ENCODE data around the genes LRRC4B, KLK15, KLK6, KLK11, KLK12 and SIGLEC12.

GRCh38 chr19:50567729-50568718, at the start of gene LRRC4B:
Gene LRRC4B, minus strand, starts transcription at chr19:50568435.
- PRO-cap: no peak

DNA sequence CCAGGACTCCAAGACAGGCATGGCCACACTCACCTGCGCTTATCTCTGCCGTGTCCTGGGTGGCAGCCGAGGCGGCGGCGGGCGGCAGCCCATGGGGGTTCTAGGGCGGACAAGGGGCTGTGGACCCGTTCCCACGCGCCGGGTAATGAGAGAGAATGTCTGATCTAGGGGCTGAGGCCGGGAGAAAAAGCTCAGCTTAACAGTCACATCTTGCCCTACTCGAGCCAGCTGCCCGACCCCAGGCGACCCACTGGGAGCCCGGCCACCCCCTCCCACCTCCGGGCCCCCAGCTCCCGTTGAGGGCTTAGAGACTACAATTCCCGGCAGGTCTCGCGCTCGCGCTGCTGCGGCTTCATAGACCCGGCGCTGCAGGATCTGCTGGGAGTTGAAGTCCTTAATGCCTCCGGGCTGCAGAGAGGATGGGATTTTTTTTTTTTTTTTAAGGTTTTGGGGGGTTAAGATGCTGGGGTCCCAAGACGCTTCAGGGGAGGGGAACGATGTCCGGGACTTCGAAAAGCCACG, 628 bp downstream of the SYT3 start:
- PRO-cap: no peak

- PRO-cap: no peak
These were observed 9.8 kb downstream of the C19orf81 start for GRCh38 chr19:50658838-50659640.

DNA sequence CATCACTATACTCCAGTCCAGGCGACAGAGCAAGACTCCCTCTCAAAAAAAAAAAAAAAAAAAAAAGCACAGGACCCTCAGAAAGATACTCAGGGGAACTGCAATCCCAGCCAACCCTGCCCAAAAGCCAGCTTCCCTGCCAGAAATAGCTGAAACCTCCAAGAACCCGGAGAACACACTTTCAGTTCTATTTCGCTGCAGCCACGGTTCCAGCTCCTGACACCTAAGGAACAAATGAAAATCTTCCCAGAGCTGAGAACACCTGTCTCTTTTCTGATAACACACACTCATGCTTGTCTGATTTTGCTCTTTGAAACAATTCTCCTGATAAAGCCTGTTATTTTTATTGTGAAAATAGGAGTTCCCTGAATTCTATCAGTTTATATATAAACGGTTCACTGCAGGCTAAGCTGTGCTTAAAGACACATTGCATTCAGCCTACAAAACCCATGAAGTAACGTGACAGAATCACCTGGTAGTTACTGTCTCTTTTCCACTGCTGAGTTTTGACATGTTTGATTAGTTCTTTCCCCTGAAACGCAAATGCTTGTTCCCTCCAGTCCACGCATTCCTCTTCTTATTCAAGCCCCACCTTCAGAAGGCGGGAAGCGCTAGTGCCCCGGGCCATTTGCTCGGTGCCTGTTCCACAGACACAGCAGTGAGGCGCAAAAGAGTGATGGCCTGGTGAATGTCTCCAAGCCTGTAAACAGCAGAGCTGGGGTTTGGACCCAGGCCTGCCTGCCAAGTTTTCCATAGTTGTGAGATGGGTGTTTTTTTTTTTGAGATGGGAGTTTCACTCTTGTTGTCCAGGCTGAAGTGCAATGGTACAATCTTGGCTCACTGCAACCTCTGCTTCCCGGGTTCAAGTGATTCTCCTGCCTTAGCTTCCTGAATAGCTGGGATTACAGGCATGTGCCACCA, 10.8 kb downstream of the ACP4 start:
- PRO-cap: no peak

- PRO-cap: no peak
These were observed at the start of gene KLK15 for GRCh38 chr19:50833303-50833809. Gene KLK15, minus strand, starts transcription at chr19:50833574.

GRCh38 chr19:50969057-50970000, at the start of gene KLK6:
Gene KLK6, minus strand, starts transcription at chr19:50969591.
- PRO-cap: no peak

DNA sequence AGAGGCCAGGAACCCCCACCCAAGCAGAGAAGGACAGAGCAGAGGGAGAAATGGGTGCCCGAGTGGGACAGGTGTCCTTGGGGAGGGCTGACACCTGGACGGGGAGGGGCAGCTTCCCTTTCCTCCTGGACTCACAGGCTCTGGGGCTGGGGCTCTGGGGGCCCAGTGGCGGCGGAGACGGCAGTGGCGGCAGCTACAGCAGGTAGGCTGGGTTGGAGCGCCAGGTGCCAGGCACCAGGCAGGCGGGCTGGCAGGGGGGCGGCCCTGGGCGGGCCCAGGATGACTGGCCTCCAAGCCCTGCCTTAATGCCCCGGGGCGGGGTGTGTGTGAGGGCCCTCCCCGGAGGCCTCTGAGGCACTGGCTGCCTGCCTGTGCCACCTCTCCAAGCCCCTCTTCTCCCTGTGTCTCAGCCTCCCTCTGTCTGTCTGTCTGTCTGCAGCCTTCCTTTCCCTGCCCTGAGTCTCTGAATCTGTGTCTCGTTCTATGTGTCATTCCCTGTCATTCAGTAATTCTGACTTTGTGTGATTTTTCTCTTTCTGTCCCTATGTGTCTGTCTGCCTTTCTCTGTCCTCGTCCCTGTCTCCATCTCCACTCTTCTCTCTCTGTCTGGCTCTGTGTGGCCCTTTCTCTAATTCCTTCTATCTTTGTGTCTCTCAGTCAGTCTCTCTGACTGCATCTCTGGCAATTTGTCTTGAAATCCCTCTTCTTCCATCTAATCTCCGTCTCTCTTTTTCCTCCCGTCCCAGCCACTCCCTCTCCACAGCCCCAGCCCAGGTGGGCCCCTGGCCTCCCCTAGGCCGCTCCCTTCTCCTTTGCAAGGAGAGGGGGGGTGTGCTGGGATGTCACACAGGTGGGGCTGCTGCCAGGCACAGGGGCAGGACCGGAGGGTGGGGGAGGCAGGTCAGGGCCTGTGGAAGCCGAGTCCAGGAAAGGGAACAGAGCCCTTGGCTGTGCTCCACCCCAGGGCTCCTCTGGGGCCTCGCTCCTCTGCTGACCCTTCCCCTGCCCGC, at the start of gene KLK11:
KLK11 (minus strand) TSS at position 214 of the 1,010 bp plus-strand sequence.
- PRO-cap: no peak

DNA sequence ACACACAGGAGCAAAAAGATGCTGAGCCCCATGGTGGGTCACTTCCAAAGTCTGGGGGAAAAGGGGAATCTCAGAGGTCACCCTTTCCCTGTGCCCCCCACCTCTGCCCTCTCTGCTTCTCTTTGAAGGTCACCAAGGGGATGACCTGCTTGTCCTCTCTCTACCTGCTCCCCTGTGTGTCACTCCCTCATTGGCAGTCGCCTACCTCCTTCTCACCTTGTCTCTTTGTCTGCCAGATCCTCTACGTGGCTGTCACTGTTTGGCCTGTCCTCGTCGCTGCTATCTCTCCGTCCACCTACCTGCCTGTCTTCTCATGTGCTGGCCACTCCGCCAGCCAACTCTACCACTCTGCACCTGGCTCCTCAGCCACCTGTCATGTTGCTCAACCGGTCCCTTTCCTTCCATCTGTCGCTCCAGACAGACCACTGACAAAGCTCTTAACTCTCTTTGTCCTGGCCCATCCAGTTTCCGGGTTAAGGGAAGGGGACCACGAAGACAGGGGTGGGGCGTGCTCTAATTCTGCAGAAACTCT, at the start of gene KLK12:
KLK12 (minus strand) TSS at position 413 of the 532 bp plus-strand sequence.
- PRO-cap: no peak

- PRO-cap: no peak
These were observed 1.3 kb downstream of the KLK14 start for GRCh38 chr19:51081503-51081702.

DNA sequence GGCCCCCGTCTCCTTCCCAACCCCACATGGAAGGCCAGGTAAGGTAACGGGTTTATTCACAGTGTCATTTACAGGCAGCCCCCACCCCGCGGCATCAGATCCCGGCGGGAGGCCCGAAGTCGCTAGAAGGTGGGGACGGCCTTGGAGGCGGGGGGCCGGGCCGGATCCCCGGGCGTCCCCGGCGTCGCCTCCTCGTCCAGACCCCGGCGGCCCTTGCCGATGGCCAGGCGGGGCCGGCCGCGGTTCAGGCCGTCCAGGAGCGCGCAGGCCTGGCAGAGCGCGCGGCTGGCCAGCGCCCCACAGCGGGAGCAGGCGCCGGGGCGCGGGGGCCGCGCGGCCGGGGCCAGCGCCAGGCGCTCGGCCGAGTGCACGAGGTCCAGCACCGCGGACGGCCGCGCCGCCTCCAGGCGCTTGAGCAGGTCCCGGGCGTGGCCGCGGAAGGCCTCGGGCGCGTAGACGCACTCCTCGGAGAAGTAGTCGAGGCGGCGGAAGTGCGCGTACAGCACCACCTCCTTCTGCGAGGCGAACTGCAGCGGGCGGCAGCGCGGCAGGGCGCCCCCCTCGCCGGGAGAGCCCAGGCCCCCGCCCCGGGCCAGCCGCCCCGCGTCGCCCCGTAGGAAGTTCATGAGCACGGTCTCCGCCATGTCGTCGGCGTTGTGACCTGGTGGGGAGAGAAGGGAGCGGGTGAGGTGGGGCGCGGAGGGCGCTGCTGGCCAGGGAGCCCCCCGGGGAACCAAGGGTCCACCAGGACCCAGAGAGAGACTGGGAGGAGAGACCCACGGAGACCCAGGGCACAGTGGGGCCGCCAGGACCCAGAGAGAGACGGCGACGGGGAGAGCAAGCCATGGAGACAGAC, 9.5 kb downstream of the CTU1 start:
- PRO-cap: no peak

GRCh38 chr19:51123567-51123932, 1.2 kb upstream of the SIGLEC9 start:
- PRO-cap: no peak

DNA sequence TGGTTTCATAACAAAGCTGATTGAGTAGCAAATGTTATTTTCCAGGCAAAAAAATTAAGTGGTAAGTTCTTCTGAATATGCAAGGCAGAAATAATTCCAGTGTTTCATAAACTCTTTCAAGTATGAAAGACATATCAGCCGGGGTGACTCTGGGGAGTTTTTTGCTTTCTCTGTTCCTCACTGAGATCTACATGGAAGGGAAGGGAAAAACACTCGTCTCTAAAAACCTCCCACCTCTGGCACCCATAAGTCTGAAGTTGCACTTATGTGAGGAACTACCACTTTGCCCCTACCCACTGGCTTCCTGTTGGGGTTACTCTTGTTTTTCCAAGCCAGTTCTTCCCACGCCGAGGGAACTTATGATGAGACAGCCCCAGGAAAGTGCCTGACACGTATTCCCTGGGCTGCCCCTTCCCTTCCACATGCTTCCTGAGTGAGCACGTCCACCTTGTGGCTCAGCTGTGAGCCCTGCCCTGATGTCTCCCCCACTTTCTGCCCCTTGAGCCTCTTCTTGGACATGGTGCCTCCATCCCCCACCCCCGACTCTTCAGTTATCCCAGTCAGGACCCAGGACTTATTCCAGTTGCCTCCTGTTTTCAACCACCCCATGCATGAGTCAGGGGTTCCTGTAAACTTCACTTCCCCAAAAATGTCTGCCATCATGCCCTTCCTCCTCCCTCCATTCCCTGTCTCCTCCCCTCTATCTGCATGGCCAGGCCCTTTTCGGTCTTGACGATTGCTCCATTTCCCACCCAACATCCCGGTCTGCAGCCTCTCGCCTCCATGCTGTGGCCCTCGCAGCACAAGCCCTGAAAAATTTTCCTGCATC, 5.2 kb upstream of the SIGLEC7 start:
- PRO-cap: no peak

DNA sequence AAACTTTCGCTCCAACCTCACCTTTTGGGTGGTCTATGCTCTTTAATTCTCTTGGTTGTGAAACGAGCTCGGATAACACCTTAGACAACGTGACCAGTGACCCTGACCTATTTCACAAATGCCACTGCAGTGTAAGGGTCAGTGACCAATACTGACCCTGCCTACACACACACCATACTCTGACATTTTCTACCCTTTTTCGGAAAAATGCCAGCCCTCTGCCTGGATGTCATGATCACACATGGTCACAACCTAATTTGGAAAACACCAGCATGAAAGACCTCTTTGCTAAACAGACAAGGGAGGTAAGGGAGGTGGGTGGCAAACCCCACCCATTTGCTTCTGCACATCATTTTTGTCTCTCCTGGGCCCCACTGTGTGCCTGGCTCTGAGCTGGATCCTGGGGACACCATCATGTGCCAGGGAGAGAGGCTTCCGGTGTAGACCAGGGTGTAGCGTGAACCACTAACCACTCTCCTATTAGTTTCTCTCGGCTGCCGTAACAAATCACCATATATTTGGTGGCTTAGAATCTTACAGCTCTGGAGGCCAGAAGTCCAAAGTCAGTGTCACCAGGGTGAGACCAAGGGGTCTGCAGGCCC, 9.9 kb downstream of the ETFB start:
- PRO-cap: no peak

DNA sequence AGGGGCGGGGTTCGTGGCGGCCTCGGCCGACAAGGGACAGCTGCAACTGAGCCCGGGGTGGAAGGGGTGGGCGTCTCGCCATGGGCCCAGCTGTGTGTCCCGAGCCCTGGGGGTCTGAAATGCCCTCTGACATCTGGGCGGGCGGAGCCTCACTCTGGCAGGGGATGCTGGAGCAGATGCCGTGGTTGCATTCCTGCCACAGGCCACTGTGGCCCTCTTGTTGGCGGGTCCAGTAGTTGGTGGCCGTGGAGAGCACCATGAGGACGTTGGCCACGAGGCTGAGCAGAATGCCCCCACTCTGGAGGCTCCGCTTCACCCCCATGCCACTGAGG, 581 bp downstream of the CLDND2 start:
- PRO-cap: no peak

DNA sequence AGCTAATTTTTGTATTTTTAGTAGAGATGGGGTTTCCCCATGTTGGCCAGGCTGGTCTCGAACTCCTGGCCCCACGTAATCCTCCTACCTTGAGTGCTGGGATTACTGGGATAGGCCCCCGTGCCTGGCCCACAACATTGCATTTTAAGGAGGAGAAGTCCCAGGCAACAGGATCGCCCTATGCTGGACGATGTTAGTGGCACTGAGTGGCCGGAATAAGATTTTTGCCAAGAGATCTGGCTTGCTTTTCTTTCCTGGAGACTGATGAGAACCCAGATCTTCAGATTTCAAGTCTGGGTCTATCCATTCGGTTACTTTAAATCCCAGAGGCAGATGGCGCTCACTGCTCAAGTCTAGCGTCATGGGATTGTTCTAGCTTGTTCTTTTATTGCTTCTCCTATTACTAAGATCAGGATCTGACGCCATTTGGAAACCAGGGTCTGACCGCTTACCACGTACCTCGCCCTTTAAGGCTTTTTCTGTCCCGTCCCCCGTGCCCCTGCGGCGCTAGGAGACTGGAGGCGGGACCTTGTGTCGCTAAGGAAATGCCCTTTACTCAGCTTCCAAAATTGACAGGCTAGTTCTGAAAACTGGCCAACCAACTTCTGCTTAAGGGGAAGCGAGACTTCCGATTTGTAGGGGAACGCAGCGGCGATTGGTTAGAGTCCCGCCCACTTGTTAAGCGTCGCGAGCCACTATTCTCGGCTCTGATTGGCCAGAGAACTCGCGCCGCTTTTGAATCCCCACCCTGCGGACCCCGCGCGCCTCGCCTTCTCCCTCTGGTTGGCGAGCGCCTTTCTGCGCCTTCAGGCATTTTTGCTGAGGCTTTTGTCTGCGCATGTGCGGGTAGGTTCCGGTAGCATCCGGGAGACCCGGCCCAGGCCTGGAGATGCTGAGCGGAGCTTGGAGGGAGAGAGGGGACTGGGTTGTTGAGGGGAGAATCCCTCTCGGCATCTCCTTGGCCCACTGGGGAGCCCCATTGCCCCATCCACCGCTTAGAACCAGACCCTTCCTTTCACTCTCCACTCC, 3.7 kb upstream of the C19orf84 start:
- PRO-cap: unidirectional peak, minus-strand start at position 463 of the sequence; bidirectional peak, plus-strand start at position 855 of the sequence, minus-strand start at position 621 of the sequence

DNA sequence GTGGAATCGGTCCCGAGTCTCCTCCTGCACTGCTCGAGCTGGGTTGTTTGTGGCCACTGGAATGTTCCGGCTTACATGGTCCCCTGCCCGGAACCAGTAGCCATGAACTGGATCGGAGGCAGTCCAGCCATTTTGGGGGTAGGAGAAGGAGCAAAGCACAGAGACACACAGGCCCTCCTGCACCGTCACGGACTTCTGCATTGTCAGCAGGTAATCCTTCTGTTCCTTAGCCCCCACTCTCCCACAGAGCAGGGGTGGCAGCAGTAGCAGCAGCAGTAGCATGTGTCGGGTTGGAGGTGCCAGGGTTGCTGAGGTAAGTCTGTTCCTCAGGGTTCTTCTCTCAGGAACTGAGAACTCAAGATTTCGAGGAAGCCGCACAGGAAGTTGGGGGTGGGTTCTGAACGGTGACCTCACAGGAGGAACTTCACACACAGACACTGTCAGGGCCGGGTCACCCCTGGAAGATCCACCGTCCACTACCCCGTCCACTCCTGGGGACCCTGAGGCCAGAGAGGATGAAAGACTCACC, at the start of gene SIGLEC12:
SIGLEC12 (minus strand) TSS at position 349 of the 529 bp plus-strand sequence.
- PRO-cap: no peak

DNA sequence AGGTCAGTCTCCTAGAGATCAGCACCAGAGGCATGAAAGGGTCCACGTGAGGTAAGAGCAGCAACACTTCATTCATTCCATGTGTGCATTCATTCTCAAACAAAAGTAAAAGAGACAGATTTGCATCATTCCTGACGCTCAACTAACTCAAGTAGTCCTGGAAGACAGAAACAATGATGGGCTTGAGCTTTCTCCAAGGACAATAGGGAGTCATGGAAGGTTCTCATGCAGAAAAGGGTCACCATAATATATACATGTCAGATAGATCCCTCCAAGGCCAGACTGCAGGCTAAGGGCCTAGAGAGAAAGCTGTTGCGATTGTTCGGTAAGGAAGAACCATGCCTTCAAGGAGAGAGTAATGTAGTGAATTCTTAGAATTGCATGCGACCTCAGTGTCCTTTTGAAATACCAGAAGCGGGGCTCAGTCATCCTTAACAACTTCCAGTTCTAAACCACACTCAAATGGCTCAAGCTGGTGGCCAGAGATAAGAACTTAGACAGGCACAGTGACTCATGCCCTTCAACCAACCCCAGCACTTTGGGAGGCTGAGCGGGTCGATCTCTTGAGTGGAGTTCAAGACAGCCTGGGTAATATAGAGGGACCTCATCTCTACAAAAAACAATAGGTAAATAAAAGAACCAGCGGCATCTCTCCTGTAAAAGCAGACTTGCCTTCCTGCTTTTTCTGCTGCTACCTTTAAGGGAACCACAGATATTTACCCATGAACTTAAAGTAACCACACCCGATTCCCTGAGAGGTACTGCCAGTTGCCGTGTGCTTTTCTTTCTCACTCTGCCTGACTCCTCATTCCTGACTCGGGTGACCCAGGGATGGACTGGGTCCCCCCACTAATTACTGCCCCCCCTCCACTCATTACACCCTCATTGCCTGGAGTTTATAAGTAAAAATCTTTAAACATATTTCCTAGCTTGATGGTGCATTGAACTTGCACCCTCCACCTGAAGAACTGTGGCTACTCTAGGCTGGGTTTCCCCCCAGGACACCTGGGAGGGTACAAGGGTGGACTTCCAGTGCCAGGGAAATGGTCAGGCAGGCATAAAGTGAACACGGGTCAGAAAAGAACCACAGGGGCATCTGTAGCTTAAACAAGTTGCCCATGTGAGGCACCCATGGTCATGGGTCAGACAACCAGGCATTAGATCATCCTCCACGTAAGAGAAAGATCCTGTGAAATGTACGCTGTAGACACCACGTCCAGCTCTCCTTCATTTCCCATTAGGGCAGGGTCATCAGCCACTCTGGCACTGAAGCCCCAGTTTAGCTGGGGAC, 15.4 kb upstream of the SIGLEC6 start:
- PRO-cap: no peak

DNA sequence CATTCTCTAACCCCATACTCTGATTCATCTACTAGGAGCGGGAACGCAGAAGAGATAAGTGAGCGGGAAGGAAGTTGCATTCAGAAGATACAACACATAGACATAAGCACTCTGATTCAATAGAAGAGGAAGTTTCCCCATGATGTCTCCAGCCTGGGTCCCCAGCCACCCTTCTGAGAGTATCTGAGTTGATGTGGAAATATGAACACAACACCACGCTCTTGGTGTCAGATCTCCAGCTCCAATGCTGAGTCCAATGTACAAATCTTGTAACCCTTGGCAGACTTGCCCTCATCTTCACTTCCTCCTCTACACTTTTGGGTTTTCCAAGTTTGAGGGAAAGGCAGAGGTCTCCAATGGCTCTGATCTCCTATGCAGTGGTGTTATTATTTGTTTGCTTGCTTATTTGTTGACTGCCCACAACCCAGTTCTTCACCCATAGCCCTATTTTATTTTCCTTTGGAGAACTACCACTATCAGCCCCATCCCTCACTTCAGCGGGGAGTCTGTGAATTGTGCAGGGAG, 5.0 kb upstream of the SIGLEC14 start:
- PRO-cap: no peak

- PRO-cap: no peak
These were observed 4.3 kb downstream of the HAS1 start for GRCh38 chr19:51719123-51720205.

GRCh38 chr19:51735956-51736694, 12.3 kb upstream of the HAS1 start:
- PRO-cap: no peak